Pulmonary artery (tissue), 1 donor: ENCODE measurements around the gene PCBP2.

DNA sequence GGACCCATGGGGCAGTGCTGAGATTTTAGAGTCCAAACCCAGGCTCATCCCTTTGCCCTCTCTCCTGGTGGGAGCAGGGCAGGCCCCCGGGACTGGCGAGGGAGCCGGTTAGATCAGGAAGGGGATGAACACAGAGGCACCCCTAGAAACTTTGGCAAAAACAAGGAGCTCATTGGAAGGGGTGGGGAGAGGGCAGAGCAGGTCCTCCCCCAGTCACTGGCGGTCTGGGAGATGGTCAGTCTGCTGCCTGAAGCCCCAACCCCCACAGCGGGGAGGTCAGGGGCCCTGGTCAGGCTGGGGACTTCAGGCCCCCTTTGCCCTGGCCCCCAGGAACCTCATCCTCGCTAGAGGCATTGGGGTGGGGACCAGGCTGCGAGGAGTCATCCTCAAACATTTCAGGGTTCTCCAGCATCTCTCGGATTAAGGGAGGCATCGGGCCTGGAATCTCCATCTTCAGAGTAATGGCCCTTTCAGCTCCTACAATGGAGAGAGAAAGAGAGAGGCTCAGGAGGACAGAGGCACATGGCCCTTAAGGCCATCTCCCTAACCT, 4.4 kb upstream of the ITGB7 start:
- PRO-cap: no peak

DNA sequence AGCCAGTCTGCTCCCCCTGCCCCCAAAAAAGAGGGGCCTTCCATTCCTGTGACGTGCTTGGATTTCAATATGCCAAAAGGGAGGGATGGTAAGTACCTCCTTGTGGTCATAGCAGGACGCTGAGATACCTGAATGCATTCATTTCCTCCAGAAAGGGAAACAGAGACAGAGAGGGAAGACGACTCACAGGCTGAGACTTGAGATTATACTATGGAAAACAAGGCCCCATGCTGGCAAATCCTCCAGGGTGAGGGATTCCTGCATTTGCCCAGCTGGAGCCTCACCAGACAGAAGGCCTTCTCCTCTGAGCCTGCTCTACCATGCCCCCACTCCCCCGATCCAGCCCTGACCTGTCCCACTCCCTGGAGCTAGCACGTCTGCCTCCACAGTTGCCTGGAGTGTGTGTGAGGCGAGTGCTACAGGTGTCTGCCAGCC, 3.9 kb upstream of the RARG start:
- PRO-cap: no peak

- PRO-cap: unidirectional peak, plus-strand start at chr12:53251275
Measured at GRCh38 chr12:53250972-53251915, 651 bp upstream of the MFSD5 start.

GRCh38 chr12:53279444-53279887, 11.4 kb downstream of the ESPL1 start:
- PRO-cap: no peak

- PRO-cap: no peak
Measured at GRCh38 chr12:53320367-53320786, 1.0 kb downstream of the AAAS start.

- PRO-cap: no peak
Measured at GRCh38 chr12:53323916-53324419, 2.6 kb upstream of the AAAS start.

DNA sequence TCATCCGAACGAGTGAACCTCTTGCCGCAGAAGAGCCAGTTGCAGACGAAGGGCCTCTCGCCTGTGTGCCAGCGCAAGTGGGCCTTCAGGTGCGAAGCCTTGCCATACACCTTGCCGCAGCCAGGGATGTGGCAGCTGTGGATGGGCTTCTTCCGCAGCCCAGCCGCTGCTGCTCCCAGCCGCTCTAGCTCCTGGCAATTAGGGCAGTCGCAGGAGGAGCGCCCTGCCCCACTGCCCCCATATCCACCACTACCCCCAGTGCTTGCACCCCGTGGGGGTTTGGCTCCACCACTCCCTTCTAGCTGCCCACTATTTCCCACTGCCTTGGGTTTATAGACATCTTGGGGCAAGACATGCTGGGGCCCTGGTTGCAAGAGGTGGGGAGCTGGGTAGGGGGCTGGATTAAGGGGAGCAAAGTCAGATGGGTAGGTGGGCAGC, 7.0 kb upstream of the AAAS start:
- PRO-cap: no peak

DNA sequence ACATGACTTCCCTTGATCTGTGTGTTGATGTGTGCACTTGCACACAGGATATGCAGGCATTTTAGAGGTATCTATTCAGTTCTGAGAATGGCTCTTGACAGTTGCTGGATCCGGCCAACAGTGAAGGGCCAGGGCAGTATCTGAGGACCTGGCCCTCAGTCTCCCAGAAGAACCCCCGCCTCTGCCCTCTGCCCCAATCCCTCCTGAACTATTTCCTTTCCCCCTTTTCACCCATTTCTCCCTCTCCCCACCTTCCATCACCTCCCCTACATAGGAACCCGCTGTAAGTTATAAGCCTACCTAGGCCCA, 8.0 kb upstream of the SP7 start:
- PRO-cap: no peak

DNA sequence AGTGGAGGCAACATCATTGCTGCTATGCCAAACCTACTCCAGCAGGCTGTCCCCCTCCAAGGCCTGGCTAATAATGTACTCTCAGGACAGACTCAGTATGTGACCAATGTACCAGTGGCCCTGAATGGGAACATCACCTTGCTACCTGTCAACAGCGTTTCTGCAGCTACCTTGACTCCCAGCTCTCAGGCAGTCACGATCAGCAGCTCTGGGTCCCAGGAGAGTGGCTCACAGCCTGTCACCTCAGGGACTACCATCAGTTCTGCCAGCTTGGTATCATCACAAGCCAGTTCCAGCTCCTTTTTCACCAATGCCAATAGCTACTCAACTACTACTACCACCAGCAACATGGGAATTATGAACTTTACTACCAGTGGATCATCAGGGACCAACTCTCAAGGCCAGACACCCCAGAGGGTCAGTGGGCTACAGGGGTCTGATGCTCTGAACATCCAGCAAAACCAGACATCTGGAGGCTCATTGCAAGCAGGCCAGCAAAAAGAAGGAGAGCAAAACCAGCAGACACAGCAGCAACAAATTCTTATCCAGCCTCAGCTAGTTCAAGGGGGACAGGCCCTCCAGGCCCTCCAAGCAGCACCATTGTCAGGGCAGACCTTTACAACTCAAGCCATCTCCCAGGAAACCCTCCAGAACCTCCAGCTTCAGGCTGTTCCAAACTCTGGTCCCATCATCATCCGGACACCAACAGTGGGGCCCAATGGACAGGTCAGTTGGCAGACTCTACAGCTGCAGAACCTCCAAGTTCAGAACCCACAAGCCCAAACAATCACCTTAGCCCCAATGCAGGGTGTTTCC, 2.8 kb downstream of the SP1 start:
- PRO-cap: no peak

DNA sequence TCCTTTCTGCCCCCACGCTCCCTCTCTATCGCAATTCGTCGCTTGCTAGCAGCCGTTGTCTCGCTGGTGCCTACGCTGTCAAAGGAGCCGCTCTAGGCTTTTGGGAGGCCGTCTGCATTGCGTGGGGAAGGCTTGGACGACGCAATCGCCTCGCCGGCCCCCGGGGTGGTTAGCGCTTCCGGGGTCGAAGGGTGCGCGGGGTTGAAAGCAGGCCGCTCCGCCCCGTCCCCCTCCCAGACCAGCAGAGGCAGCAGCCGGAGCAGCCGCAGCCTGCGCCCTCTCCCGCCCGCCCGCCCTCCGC, at the start of gene PCBP2:
TSS of gene PCBP2 (plus strand) at position 233 of the 301 bp plus-strand sequence.
- PRO-cap: bidirectional peak, plus-strand start at position 236 of the sequence, minus-strand start outside the sequence

DNA sequence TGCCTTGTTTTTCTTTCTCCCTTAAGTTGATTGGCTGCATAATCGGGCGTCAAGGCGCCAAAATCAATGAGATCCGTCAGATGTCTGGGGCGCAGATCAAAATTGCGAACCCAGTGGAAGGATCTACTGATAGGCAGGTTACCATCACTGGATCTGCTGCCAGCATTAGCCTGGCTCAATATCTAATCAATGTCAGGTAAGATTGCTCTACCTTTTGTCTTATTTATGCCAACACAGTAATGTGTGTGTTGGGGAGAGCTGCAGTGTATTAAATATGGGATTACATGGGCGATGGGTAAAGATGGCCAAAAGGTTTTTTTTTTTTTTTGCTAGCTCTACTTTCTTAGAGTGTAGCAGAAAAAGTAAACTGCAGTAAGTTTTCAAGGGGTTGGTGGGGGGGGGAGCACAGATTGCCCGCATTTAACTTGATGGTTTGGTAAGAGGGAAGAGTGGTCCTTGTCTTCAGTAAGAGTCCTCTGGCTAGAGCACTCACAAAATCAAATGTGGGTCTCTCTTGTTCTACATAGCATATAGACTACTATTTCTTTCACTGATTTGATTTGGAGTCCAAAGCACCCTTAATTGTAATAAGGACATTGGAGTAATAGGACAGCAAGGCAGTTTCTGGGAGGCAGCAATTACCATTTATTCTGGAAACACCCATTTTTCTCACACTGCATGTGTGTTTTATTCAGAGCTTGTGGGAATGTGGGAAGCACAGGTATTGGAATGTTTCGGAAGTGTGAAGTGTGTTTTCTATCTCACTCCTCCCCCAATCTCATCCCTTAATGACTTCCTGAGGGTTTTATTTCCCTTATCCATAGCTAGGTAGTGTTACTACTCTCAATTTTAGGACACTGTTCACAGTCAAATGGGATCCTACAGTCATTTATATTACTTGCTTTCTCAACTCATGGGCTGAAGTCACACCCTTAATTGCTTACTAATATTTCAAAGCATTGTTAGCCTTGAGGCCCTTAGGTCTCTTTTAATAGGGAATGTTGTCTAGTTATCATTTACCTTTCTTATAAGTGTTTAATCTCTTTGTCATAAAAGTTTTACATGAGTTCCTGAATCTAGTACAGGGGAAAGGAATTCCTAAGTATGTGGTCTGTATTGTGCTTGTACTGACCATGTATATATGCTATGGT, 20.1 kb downstream of the PCBP2 start:
- PRO-cap: no peak

DNA sequence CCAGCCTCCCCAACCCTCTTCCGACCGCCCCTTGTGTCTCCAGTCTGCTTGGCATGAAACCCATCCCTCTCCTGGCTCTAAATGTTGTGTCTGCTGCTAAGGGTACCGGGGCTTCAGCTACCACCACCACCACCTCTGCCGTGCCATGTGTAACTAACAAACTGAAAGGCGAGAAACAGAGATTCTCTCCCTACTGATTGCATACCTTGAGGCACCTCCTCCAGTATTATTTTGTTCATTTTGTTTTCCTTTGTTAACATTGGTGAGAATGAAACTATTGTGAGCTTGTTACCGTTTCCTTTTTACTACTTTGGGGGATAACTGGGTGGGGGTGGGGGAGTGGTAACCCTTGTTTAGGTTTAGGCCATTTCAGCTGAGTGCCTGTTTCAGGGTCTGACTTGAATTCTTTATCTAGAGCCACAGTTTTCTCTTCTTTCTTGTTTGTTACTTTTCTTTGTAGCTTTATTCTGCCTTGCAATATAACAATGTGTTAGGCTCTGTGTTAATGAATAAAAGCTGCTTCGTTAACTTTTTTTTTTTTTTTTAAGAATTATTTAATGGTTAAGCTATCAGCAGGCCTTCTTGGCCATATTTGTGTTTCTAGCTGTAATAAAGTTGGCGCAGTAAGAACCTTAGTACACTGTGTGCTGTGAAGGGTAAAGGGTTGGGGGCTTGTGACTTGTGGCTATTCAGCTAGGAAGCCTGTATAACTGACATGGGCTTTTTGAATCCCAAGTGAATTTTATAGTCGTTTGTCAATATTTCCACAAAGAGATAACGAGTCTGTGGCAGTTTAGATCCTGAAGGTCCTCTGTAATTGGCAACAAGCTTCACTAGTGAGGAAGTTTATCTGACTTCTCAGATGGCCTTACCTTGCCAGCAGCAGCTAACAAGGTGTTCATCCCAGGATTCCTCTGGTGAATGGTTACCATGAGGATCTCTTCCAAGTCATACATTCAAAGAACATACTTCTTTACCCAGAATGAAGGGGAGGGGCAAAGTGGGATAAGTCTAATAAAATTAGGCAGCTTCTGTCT, 23.4 kb downstream of the PCBP2 start:
- PRO-cap: no peak

- PRO-cap: no peak
Measured at GRCh38 chr12:53506808-53507474, 343 bp downstream of the NPFF start.

- PRO-cap: no peak
Measured at GRCh38 chr12:53755913-53756468, 28.7 kb upstream of the CALCOCO1 start.

- PRO-cap: no peak
Measured at GRCh38 chr12:53956387-53957010, 1.8 kb downstream of the HOXC12 start.

DNA sequence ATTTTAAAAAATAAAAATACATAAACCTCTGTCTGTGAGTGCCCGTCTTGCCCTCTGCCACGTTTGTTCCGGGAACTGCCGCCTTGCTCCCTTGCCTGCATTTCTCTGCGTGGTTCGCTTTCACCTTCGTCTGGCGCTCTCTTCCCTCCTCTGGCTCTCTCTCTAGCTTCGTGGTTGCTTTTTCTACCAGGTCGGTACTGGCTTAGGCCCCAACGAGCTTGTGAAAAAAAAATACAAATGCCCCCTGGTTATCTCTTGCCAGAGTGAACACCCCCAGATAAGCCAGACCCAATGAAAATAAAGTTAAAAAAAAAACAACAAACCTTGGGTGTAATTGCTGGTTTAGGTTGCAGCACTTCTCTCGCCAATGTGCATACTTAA, 9.0 kb upstream of the HOXC11 start:
- PRO-cap: no peak

GRCh38 chr12:53974140-53975155, 1.5 kb downstream of the HOXC11 start:
- PRO-cap: no peak

DNA sequence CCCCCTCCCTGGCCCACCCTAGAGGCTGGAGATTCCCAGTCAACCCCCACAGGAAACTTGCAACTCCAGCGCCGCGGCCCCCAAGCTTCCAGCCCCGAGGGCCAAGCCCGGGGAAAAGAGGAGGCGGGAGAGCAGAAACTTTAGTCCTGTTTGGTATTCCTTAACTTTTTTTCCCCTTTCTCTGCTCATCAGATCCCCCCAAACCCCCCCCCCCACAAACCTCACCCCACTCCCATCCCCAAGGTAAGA, 617 bp upstream of the HOXC10 start:
- PRO-cap: no peak

DNA sequence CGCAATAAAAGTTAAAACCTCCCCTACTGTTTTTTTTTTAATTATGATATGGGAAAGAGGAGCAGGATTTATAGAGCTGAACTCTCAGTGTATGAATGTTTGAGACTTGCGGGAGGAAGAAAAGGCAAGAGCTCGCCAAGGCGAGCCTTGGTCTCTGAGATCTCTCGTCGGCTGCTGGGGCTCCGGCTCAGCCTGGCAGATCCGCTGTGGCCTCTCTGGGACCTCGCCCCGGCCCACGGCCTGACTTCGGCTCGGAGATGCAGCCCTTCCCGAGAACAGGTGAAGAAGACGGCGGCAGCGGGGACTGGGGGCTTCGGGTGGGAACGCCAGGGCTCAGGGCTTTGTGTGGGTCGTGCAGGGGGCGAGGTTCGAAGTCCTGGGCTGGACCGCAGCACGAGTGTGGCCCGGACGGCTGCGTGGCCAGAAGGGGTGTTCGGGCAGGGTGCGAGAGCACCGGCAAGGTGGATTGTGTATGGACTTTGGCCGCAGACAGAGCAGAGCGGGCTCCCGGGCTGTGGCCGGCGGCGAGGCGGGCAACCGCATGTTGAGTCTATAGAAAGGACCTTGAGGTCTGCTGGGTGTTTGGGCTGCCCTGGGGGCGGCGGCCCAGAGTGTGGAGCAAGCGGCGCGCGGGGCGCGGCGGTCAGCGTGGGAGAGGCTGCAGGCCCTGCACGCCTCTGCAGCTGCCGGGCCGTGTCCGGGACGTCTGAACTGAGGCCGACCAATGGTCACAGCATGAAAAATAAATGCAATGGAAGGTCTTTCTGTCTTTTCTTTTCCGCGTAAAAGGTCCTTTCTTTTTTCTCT, 5.8 kb upstream of the HOXC9 start:
- PRO-cap: no peak

DNA sequence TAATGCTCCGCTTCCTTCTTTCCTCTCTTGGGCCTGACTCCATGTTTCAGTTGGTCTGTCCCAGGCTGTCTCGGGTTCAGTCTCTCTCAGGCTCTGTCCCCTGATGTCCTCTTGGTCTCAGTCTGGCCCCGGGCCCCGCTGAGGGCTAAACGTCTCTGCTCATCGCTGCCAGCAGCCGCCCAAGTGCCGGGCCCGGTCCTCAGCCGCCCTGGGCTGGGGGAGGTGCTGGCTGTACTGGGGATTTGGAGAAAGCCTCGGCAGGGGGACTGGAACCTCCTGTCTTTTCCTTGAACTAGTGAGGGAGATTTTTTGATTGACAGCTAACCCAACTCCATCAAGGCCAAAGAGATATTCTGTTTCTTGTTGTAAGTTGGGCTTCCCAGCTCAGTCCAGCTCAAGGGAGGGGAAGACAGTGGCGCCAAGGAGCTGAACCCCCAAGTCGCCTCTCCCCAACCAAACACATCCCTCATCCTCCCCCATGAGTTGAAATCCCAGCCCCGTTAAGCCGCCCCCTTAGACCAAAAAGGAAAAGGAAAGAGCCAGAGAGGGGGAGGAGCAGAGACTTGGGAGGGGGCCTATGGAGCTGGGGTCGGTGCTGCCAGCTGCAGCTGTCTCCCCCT, 2.1 kb upstream of the HOXC9 start:
- PRO-cap: no peak